Cardiac muscle cell (in vitro differentiated cells and primary cell): ENCODE measurements around a stretch of chr4.

GRCh38 chr4:16196414-16196980 is 29.8 kb downstream of the TAPT1 start:
- RAMPAGE, long total RNA: no peak
- RRBS: no CpG with 5 or more reads among the region's 6 CpGs

DNA sequence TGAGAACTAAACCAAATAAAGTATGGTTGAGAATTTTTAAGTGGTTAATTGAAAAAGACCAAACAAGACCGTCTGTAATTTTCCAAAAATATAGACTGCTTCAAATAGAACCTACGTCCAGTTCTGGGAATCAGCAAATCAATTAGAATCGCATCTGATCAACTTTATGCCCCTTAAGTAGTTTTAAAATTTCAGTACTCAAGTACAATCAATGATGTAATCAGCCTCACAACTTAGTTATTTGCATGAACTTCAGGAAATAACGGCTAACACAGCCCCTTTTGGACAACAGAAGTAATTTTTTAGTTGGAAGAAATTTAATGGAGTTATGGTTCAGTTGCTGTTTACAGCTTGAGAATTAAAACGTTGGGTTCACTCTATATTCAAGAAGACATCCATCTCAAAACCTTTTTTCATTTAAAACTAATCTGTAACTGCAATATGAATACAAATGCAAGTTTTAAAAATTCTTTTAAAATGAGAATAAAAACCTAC is 1.1 kb downstream of the TAPT1 start:
- RAMPAGE, long total RNA: no peak
- RRBS: no CpG with 5 or more reads among the region's 5 CpGs

- RAMPAGE, long total RNA: no peak
- RRBS: no CpG with 5 or more reads among the region's 3 CpGs
Measured at GRCh38 chr4:16233575-16233929, 7.3 kb upstream of the TAPT1 start.

GRCh38 chr4:16259843-16260310 is 33.6 kb upstream of the TAPT1 start:
- RAMPAGE, long total RNA: no peak
- RRBS: no CpG with 5 or more reads among the region's 4 CpGs

DNA sequence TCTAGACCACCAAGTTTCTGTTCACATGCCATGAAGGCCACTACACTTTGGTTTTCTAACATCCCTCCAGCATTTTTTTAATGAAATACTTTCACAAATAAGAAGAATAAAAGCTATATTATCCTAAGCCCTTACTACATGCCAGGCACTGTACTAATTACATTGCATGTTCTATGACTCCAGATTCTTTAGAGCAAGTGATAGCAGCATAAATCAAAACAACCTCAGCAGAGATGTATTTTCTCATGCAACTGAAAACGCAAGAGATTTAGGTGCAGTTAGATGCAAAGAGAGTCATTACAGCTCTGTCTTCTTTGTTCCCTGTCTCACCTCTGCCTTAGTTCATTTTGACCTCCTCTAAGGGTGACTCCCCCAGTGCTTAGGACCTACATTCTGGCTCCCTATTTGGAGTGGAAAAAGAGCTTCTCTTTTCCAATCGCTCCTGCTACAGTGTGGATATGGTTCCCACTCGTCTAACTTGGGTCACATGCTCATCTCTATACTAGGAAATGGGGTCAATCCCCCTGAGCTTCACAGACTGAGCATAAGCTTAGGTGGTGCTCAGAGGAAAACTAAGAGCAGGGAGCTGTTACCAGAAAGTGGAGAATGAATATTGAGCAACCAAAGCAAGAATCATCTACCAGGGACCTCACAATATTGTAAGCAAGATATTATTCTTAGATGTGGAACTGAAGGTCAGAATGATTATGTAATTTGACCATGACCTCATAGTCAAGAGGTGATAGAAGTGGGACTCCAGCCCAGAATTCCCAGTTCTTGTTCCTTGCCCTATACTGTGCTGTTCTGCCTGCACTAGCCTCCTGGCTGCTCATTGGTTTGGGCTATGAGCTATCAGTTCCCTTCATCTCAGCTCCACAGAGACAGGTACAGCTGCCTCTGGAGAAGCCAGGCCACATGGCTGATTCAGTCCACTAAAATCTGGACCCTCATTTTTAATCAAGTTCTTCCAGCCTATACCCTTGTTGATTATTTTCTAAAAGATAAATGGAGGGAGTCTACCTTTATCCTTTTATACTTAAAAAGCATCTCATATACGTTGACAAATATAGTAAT is 229.6 kb downstream of the LDB2 start:
- RAMPAGE, long total RNA: no peak
- RRBS: no CpG with 5 or more reads among the region's 4 CpGs

GRCh38 chr4:17128341-17128540 is 229.8 kb upstream of the LDB2 start:
- RAMPAGE, long total RNA: no peak
- RRBS: no CpG with 5 or more reads among the region's 2 CpGs

GRCh38 chr4:17492148-17492543 is 19.7 kb downstream of the QDPR start:
- RAMPAGE, long total RNA: no peak
- RRBS: no CpG with 5 or more reads among the region's 13 CpGs

DNA sequence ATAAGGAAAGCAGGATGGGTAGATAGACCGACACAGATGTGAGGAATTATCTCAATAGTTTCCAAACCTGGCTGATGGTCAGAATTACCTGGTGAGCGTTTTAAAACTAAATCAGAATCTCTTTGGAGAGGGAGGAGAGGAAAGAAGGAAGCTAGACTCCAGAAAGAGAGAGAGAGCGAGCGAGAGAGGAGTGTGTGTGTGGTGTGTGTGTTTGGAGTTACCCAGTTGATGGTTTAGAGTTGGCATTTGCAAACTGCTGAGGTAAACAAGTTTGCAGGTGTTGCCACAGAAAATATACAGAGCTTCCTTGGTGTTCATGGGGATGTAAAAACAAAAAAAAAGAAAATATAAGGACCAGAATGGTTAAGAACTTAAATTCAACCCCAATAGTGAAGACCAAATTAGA is 26.5 kb upstream of the LAP3 start:
- RAMPAGE, long total RNA: no peak
- RRBS: no CpG with 5 or more reads among the region's 4 CpGs

DNA sequence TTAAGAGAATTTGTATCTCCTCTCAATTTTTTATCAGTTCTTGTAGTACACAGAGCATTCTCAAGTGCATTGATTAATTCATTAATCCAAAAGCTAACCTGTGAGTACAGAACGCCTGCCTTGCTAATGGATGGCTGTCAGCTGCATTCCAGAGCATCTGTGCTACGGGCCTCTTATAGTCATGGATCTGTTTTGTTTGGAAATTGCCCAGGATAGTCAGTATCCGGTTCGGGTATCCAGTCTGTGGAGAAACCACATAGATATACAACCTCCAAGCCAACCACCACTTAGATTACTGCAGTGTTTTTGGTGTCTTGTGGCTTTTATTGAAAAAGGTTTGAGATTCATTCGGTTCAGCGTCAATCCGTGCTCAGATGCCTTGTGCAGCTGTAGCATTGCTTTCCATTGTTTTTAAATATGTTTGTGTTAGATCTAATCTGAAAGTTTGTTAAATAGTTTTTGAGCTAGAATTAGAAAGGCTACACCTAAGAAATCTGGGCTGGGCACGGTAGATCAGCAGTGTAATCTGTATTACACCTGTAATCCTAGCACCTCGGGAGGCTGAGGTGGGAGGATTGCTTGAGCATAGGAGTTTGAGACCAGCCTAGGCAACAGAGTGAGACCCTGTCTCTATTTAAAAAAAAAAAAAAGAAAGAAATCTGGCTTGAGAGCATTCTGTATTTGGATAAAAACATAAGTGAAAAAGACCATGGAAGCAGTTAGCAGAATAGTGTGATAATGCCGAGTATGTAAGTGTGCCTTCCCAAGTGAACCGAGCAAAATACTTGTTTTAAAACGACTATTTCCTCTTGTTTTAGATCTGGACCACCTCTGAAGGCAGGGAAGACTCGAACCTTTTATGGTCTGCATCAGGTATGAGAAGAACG is 4.2 kb downstream of the LAP3 start:
- RAMPAGE, long total RNA: no peak
- RRBS: no CpG with 5 or more reads among the region's 14 CpGs

DNA sequence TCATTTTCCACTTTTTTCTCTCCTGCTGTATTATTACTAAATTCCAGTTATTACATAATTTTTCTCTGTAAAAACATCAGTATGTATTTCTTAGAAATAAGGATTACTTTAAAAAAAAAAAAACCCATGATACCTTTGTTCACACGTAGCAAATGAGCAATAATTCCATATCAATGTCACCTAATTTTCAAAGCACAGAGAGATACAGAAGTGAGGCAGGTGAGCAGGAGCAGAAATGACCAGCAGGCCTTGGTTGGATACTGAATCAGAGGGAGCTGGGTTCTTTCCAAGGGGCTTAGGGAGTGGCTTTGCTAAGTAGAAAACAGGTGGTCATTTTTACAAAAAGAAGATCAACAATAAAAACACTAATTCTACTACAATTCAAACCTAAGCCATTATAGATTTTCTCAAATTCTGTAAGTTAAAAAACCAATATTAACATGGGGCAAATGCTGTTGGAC is 21.2 kb downstream of the MED28 start:
- RAMPAGE, long total RNA: no peak
- RRBS: no CpG with 5 or more reads among the region's 1 CpG

GRCh38 chr4:17771552-17771930 is 9.9 kb downstream of the FAM184B start:
- RAMPAGE, long total RNA: no peak
- RRBS: no CpG with 5 or more reads among the region's 3 CpGs

DNA sequence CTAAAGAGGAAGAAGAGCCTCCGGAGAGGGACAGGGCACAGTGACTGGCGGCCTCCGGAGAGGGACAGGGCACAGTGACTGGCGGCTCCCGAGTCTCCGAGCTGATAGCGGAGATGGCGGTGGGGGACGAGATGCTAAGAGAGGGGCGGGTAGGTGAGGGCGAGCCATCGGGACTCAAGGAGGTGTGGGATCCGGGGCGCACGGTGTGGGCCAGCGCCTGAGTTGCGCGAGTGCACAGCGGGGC is 263 bp upstream of the FAM184B start:
- RAMPAGE, long total RNA: no peak
- RRBS: 5% methylated on average over 5 of the region's 19 CpGs

DNA sequence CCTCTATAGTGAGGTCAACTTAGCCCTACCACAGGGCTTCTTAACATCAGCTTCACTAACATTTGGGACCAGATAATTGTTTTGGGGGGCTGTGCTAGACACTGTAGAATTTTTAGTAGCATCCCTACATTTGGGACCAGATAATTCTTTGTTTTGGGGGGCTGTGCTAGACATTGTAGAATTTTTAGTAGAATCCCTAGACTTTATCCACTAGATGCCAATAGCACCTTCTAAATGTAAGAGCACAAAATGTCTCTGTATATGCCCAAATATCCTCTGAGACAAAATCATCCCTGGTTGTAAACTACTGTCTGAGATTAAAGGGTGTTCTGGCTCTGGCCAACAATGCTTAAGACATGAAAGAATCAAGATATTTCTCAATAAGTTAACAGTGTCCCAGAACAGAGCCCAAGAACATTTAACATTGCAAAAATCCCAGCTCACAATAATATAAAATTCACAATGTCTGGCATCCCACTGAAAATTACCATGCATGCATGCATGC is 46.8 kb downstream of the NCAPG start:
- RAMPAGE, long total RNA: no peak

DNA sequence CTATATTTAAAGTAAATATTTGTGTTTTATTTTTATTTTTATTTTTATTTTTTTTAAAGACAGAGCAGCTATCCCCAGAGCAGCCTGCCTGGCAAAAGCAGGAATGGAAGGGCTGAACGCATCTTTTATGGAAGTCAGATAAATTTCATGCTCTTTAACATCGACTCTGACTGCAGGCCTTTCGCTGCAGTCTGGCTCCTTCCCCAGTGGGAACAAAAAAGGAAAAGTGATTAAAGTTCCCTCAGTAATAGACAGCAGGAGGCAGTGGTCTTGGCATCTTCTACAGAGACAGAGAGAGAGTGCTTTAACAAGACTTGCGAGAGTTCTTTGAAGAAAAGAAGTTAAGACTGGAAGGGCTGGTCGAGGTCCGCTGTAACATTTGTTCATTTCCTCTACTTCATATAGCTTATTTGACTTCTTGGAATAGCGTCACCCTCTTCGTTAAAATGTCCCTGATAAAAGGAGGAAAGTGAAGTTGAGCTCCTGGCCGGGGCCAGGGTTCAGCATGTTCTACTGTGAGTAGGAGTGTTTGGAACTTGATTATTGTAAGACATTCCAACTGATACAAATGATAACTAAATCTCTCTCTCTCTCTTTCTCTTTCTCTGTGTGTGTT is 179.8 kb downstream of the SLIT2 start:
- RAMPAGE, long total RNA: no peak
- RRBS: no CpG with 5 or more reads among the region's 9 CpGs

DNA sequence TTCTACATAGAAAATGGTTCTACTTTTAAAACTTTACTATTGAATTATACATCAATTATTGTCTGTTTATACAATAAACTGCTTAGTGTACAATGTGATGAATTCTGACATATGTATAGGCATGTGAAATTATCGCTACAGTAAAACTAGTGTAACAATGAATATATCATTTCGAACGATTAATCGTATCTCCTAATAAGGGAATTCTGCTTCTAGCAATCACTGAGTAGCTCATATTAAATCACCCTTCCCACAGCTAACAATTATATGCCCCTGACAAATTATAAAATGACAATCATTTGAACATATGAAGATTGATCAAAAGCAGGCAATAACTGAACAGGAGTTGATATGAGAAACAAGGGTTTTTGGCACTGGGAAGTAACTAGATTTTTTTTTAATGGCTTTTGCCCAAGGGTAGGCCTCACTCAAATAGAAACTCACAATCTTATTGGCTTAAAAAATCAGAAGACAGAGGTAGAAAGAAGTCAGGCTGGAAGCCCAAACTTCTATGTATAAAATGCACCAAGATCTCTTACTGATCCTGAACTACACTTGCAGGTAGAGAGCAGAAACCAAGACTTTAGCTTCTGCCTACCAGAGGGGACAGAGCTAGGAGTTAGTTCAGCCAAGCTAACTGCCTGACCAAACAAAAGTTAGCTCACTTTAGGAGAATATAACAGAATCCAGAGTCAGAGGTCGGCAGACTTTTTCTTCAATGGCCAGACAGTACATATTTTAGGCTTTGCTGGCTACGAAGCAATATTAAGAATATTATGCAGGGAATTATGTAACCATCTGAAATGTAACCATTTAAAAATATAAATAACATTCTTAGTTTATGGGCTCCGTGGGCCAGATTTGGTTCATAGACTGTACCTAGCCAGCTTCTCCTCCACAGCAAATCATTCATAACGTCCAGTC is 74.9 kb downstream of the ADGRA3 start:
- RAMPAGE, long total RNA: no peak
- RRBS: no CpG with 5 or more reads among the region's 8 CpGs

- RAMPAGE, long total RNA: no peak
- RRBS: under 1% methylated on average over 22 of the region's 71 CpGs
Measured at GRCh38 chr4:22514981-22515816, 667 bp downstream of the ADGRA3 start.

- RAMPAGE, long total RNA: no peak
- RRBS: no CpG with 5 or more reads among the region's 3 CpGs
Measured at GRCh38 chr4:23158508-23158901, 642.6 kb upstream of the ADGRA3 start.

DNA sequence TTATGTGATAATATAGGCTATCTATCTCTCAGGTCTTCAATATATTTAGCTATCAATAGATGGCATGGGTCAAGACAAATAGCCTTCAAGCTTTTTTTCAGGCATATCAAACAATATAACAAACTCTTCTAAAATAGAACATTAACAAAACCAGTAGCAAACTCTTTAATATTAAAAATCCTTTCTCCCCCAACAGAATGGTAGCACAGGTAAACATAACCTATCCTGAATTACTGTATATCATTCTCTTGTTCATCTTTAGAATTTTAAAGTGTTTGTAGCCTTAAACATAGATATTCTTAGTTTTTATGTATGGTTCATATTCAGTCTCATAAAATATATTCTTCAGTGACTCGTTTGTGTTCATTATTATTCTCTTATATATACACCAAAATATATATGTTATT is 475.7 kb downstream of the PPARGC1A start:
- RAMPAGE, long total RNA: no peak
- RRBS: no CpG with 5 or more reads among the region's 1 CpG

DNA sequence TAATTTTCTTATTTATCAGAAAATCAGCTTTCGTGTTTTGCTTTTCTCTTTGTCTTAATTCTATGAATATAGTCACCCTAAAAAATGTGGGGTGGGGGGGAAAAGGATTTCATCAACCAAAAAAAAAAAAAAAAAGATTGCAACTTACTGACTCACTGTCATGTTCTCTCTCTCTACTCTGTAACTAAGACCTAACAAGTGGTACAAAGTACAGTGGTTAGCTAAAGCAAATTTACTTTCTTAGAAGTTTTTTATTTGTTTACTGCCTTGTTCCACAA is 271.9 kb downstream of the DHX15 start:
- RAMPAGE, long total RNA: no peak
- RRBS: no CpG with 5 or more reads among the region's 1 CpG

DNA sequence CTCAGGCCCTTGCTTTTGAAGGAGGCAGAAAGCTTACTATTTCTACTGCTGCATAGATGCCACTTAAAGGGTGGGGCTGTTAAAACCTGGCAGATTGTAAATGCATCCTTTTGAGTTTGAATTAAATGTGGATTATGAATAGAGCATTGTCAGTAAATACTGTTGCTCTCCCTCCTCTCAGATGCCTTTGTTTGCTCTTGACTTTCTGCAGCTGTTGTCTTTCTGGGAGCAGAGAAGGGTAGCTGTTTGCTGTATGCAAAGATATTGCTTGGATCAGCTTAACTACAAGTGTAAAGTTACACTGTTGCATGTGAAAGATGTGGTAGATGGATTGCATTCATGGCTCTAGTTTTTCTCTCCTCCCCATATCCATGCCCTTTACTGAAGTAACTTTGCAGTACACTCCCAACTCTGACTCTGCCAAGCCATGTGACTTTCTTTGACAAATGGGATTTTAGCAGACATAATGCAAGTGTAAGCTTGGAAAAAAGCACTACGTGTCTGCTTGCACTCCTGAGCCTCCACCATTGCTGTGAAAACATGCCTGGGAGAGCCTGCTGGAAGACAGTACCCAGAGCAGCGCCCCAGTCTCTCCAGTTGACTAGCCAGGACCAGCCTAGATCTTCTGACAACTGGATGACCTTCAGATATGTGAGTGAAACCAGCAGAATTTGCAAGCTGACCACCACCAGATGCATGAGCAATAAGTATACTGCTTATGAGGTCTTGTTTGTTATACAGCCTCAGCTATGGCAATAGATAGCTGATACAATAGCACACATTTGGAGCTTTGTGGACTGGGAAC is 75.2 kb upstream of the DHX15 start:
- RAMPAGE, long total RNA: no peak
- RRBS: no CpG with 5 or more reads among the region's 2 CpGs